Epithelial cell of esophagus (primary cell): ENCODE results near the genes IL33 and DMAC1.

- RRBS: no CpG with 5 or more reads among the region's 3 CpGs
Observed at GRCh38 chr9:6215505-6215939, at the start of gene IL33. Gene IL33 (plus strand): TSS chr9:6215807.

GRCh38 chr9:6481389-6482128 lies 68.6 kb downstream of the UHRF2 start:
- RRBS: no CpG with 5 or more reads among the region's 7 CpGs

- RRBS: no CpG with 5 or more reads among the region's 8 CpGs
Observed at GRCh38 chr9:6562857-6563487, 82.6 kb downstream of the GLDC start.

GRCh38 chr9:6605145-6605613 lies 40.4 kb downstream of the GLDC start:
- RRBS: no CpG with 5 or more reads among the region's 8 CpGs

DNA sequence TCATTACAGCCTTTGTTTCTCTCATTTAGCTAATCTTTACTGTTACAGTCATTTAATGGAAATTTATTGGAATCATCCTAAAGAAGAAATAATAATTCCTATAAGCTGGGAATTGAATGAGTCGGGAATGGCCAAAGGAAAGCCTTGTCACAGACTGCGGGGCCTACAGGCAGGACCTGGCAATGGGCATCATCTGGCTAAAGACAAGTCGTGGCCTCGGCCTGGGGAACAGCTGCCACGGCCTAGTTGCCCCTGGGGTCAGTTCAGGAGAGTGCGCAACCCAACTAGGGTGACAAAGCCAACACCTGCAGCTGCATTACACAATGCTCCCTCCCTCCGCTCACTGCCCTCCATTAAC lies 5.4 kb downstream of the GLDC start:
- RRBS: no CpG with 5 or more reads among the region's 7 CpGs

- RRBS: no CpG with 5 or more reads among the region's 13 CpGs
Observed at GRCh38 chr9:6644540-6645013, 952 bp downstream of the GLDC start.

GRCh38 chr9:6671461-6671904 lies 26.0 kb upstream of the GLDC start:
- RRBS: no CpG with 5 or more reads among the region's 5 CpGs

GRCh38 chr9:6672032-6672711 lies 26.6 kb upstream of the GLDC start:
- RRBS: no CpG with 5 or more reads among the region's 6 CpGs

DNA sequence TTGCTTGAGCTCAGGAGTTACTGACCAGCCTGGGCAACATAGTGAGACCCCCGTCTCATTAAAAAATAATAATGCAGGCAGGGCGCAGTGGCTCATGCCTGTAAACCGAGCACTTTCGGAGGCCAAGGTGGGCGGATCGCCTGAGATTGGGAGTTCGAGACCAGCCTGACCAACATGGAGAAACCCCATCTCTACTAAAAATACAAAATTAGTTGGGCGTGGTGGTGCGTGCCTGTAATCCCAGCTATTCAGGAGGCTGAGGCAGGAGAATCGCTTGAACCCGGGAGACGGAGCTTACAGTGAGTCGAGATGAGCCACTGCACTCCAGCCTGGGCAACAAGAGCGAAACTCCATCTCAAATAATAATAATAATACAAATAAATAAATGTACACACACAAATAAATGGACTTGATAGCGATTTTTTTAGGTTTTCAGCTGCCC lies 36.8 kb upstream of the GLDC start:
- RRBS: no CpG with 5 or more reads among the region's 15 CpGs

- RRBS: no CpG with 5 or more reads among the region's 6 CpGs
Observed at GRCh38 chr9:6827443-6828183, 69.8 kb downstream of the KDM4C start.

GRCh38 chr9:7173217-7174095 lies 415.7 kb downstream of the KDM4C start:
- RRBS: no CpG with 5 or more reads among the region's 5 CpGs

- RRBS: no CpG with 5 or more reads among the region's 7 CpGs
Observed at GRCh38 chr9:7798647-7799090, 909 bp downstream of the DMAC1 start.

- RRBS: 2% methylated on average over 8 of the region's 55 CpGs
Observed at GRCh38 chr9:7799091-7800233, at the start of gene DMAC1. Gene DMAC1 (minus strand): TSS chr9:7799778.

- RRBS: no CpG with 5 or more reads among the region's 5 CpGs
Observed at GRCh38 chr9:7982846-7983329, 183.3 kb upstream of the DMAC1 start.

DNA sequence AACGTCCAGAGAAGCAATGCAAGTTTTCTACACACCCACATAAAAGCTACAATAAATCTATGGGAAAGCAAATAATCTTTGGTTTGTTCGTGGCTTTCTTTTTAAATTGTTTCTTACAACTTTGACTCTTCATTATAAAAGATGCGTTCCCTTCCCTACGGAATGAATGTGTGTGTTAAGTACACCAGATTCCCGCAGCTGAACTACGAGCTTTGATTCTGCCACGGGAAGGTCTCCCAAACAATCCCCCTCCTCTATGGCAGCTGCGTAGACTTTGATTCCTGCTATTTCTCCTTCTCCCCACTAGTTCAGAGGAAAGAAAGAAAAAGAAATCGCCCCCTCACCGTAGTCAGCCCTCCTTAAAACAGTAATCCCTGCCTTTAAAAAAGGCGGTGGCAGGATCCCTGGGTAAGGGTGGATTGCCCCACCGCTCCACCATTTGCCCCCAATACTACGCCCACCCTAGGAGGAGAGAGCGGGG lies 1057.3 kb upstream of the DMAC1 start:
- RRBS: no CpG with 5 or more reads among the region's 14 CpGs

DNA sequence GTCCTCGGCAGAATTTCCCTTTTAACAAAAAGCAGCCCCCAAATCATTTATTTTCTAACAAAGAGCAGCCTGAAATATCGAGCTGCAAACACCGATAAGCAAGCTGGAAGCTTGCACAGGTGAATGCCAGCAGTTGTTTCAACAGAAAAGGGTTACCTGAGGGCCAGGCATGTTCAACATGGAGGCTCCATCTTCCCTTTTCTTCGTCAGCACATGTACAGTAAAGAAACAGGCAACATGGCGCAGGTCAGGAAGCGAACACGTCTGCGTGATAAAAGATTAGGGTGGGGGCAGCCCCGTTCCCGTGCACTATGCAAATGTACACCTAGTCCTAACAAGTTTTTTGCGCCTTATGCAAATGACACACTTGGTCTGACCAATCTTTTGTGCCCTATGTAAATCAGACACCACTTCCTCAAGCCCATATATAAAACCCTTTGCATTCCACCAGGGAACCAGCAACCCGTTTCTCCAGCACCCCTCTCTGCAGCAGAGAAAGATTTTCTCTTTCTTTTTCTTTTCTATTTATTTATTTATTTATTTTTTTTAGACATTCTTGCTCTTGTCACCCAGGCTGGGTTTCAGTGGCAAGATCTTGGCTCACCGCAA lies 452.1 kb upstream of the PTPRD start:
- RRBS: no CpG with 5 or more reads among the region's 13 CpGs

GRCh38 chr9:11196585-11196890 lies 583.7 kb upstream of the PTPRD start:
- RRBS: no CpG with 5 or more reads among the region's 8 CpGs

- RRBS: no CpG with 5 or more reads among the region's 3 CpGs
Observed at GRCh38 chr9:12776711-12777073, 1.9 kb downstream of the LURAP1L start.

- RRBS: no CpG with 5 or more reads among the region's 2 CpGs
Observed at GRCh38 chr9:12972477-12972857, 197.6 kb downstream of the LURAP1L start.

GRCh38 chr9:13175649-13176450 lies 103.6 kb downstream of the MPDZ start:
- RRBS: no CpG with 5 or more reads among the region's 4 CpGs